Suprapubic skin (tissue), 4 donors: ENCODE measurements around the genes TRIM74, SPDYE8 and SPDYE10.

DNA sequence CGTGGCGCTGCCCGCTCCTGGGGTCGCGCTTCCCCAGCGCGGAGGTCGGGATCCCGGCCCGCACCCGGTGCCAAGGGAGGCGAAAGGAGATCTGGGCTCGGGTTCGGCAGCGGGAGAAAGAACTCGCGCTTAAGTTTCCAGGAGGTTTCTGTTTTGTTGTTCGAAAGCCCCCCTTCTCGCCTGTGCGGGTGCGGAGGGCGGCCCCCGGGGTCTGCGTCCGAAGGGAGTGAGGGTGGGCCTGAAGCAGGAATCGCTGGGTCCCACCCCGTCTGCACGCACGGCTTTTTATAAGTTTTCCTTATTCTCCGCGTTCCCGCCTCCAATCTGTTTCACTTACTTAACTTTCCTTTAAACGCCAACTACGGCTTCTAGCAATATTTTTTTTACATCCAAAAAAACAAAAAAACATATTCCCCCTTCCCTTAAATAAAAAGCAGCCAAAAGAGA is 436.5 kb upstream of the GALNT17 start:
- PRO-cap, result no peak
- RAMPAGE, long total RNA, 4 experiments, result no peak in any of the 4 experiments

- PRO-cap, result no peak
- RAMPAGE, long total RNA, 4 experiments, result no peak in any of the 4 experiments
Observed at GRCh38 chr7:70695833-70696043, 436.2 kb upstream of the GALNT17 start.

GRCh38 chr7:70762629-70763584 is 369.0 kb upstream of the GALNT17 start:
- PRO-cap, result no peak
- RAMPAGE, long total RNA, 4 experiments, result no peak in any of the 4 experiments

GRCh38 chr7:70790515-70791413 is 341.2 kb upstream of the GALNT17 start:
- PRO-cap, result no peak
- RAMPAGE, long total RNA, 4 experiments, result no peak in any of the 4 experiments

DNA sequence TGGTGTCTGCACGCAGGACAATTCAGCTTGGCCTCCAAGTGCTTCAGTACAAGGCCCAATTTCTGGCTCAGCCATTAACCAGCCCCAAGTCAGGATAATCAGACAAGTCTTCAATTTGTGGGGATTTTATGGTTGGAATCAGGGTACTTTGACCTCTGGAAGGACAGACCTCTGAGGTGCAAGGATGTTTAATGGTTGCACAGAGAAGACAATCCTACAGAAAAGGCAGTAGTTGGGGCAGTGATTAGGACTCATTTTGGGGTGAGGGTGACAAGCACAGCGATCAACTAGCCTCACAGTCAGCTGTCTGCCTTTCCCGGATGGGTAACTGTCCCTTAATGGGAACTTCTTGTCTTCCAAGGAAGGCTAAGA is 271.2 kb upstream of the GALNT17 start:
- PRO-cap, result no peak
- RAMPAGE, long total RNA, 4 experiments, result no peak in any of the 4 experiments

DNA sequence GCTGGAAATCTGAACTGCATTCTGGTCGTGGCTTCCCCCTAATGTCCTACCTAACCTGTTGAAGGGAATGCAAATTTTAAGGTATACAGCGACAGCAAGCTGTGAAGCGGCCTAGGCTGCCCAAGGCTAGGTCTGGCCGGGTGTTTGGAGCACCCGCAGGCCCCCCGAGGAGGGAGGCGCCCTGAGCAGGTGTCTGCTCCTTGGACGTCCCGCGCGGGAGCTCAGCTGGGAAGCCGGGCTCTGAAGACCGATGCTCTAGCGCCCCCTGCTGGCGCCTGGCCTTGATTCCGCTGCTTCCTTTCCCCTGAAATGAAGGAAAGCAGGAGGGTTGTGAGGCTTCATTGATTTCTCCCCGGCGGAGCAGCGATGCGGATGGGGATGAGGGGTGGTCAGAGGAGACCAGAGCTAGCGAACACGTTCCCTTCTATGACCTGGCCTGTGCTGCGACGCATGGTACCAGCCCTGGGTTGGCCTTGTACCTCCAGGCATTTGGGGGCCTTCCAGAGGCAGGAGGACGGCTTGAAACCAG is 601.3 kb downstream of the GALNT17 start:
- PRO-cap, result no peak
- RAMPAGE, long total RNA, 4 experiments, result no peak in any of the 4 experiments

- PRO-cap, result no peak
- RAMPAGE, long total RNA, 4 experiments, result no peak in any of the 4 experiments
Observed at GRCh38 chr7:72744374-72745021, 83.5 kb downstream of the TYW1B start.

- PRO-cap, result no peak
- RAMPAGE, long total RNA, 4 experiments, result no peak in any of the 4 experiments
Observed at GRCh38 chr7:72969409-72969752, at the start of gene TRIM74. TRIM74 (minus strand) TSS chr7:72969466.

DNA sequence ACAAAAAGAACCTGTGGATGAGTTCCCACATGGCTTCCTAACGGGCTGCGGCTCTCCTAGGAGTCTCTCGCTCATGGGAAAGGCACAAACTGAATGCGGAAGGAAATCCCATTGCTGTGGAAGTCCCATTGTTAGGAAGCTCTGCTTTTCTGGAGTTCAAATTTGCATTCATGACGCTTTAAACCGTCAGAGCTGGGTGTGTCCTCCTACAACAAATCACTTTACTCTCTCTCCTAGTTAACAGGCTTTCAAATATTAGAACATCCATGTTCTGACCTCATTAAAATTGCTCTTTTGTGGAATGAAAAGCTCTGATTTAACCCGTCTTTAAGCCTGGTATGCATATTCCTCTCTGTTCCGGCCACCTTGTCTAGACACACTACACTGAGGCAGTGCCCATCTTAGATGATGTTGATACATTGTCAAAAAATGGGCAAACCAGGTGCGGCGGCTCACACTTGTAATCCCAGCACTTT is at the start of gene SPDYE8:
Gene SPDYE8, minus strand, starts transcription at position 133 of the 476 bp plus-strand sequence.
- PRO-cap, result no peak
- RAMPAGE, long total RNA, 4 experiments, result no peak in any of the 4 experiments

GRCh38 chr7:73155157-73155877 is at the start of gene SPDYE10:
SPDYE10 (minus strand) TSS chr7:73155431.
- PRO-cap, result no peak
- RAMPAGE, long total RNA, 4 experiments, result no peak in any of the 4 experiments

- PRO-cap, result no peak
- RAMPAGE, long total RNA, 4 experiments, result no peak in any of the 4 experiments
Observed at GRCh38 chr7:73319745-73320100, 8.2 kb downstream of the TRIM50 start.

GRCh38 chr7:73397397-73398303 is 35.9 kb upstream of the FZD9 start:
- PRO-cap, result no peak
- RAMPAGE, long total RNA, 4 experiments, result no peak in any of the 4 experiments

- PRO-cap, result no peak
- RAMPAGE, long total RNA, 4 experiments, result no peak in any of the 4 experiments
Observed at GRCh38 chr7:73423959-73424730, 9.4 kb upstream of the FZD9 start.

GRCh38 chr7:73443890-73444345 is 10.3 kb downstream of the FZD9 start:
- PRO-cap, result no peak
- RAMPAGE, long total RNA, 4 experiments, result no peak in any of the 4 experiments

- PRO-cap, result no peak
- RAMPAGE, long total RNA, 4 experiments, result start-site peak on the minus strand in 1 of 4 experiments, at chr7:73557042-73557132 at its widest, 19 reads per replicate
Observed at GRCh38 chr7:73556899-73557289, 596 bp downstream of the BCL7B start.

DNA sequence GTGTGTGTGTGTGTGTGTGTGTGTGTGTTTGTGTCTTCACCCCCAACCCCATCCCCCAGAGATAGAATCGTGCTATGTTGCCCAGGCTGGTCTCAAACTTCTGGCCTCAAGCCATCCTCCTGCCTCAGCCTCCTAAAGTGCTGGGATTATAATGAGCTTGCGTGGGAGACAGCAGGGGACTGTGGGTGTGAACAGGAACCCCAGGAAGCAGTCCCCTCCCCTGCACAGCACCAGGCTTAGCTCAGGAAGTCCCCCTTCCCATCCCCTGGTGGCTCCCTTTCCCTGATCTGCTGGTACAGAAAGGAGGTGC is 22.8 kb upstream of the TBL2 start:
- PRO-cap, result no peak
- RAMPAGE, long total RNA, 4 experiments, result no peak in any of the 4 experiments

- PRO-cap, result no peak
- RAMPAGE, long total RNA, 4 experiments, result no peak in any of the 4 experiments
Observed at GRCh38 chr7:73702097-73703244, 17.0 kb downstream of the STX1A start.

DNA sequence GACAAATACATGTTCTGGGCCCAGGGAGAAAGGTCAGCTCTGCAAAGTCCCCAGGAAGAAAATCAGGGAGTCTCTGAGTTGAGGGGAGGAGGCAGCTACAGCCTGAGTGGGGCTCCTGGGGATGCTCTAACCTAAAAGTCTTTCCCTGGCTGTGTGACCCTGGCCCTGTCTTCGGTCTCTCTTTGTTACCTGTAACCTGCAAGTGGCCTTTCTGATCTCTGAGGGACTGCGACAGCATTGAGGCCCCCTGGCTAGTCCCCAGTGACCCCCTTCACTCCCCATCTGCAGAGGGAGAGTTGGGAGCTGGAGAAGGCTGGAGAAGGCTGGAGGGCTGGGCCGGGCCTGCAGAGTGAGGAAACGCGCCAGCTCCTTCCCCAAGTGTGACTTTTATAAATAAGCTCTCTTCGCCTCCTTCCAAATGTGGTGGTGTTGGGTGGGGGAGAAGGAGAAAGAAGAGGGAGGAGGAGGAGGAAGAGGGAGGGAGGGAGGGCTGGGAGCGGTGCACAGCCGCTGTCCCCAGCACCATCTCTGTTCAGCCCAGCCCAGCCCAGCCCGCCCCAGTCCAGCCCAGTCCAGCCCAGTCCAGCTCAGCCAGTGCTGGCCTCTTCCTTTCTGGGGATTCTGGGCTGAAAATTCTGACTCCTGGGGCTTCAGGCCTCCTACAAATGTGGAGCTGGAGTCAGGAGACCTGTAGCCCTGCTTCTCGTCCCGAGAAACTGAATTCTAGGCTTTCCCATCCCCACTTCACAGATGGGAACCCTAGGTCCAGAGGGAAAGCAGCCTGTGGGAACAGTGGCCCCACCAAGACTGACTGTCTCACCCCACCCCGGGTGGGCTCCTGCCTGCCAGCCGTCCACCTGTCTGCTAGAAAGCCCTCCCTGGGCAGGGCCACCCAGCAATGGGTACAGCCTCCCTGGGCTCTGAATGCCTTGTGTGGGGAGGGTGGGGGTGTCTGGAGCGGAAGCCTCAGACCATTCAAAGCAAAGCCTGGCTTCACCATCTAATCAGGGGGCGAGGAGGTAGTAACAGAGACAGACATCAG is 2.4 kb downstream of the STX1A start:
- PRO-cap, result no peak
- RAMPAGE, long total RNA, 4 experiments, result no peak in any of the 4 experiments

DNA sequence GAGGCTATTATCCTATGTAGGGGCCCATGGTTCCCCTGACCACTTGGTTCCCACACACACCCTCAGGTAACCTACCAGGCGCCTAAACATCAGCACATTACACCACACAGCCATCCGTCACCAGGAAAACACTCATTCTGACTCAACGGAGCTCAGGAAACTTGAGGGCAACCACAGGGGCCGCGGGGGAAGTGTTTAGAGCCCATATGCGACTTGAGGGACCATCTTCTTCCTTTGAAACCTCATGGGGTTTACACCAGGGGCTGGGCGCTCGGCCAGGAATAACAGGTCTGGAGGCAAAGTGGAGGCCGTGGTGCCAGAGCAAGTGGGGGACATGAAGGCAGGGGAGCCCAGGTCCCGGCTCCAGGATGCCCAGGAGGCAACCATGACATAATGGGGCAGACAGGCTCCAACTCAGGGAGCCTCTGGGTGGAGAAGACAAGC is 1.5 kb downstream of the STX1A start:
- PRO-cap, result no peak
- RAMPAGE, long total RNA, 4 experiments, result no peak in any of the 4 experiments

DNA sequence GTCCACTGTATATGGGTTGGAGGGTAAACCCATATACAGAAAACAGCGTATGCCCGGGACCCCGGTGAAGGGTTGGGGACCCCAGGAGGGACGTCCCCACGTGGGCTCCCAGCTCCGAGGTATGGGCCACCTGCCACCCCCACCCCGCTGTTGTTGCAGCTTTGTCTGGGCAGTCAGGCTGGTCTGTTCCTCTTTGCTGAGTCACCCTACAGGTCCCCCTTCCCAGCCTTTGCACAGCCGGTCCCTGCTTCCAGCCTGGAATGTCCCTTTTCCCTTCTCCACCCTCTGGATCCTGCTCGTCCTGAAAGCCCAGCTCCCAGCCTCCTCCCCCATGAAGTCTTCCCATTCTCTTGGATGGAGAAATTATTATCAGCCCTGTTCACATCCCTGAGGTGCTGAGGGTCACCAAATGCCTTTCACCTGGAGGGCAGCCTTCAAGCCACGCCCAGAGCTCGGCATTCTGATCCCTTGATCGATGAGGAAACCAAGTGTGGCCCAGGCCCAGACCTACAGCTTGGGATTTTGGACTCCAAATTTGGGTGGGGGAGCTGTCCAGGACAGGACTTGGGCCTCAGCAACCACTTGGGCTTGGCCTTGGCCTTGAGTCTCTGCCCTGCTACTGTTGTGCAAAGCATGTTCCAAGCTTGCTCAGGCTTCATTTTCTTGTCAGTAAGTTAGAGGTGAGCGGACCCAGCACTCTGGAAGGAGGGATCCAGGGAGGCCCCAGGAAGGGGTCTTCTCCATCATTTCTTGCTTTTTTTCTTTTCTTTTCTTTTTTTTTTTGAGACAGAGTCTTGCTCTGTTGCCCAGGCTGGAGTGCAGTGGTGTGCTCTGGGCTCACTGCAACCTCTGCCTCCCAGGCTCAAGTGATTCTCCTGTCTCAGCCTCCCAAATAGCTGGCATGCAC is 2.7 kb downstream of the CLDN4 start:
- PRO-cap, result no peak
- RAMPAGE, long total RNA, 4 experiments, result no peak in any of the 4 experiments